Omental fat pad (tissue), 4 donors: ENCODE data around the gene CEP97.

DNA sequence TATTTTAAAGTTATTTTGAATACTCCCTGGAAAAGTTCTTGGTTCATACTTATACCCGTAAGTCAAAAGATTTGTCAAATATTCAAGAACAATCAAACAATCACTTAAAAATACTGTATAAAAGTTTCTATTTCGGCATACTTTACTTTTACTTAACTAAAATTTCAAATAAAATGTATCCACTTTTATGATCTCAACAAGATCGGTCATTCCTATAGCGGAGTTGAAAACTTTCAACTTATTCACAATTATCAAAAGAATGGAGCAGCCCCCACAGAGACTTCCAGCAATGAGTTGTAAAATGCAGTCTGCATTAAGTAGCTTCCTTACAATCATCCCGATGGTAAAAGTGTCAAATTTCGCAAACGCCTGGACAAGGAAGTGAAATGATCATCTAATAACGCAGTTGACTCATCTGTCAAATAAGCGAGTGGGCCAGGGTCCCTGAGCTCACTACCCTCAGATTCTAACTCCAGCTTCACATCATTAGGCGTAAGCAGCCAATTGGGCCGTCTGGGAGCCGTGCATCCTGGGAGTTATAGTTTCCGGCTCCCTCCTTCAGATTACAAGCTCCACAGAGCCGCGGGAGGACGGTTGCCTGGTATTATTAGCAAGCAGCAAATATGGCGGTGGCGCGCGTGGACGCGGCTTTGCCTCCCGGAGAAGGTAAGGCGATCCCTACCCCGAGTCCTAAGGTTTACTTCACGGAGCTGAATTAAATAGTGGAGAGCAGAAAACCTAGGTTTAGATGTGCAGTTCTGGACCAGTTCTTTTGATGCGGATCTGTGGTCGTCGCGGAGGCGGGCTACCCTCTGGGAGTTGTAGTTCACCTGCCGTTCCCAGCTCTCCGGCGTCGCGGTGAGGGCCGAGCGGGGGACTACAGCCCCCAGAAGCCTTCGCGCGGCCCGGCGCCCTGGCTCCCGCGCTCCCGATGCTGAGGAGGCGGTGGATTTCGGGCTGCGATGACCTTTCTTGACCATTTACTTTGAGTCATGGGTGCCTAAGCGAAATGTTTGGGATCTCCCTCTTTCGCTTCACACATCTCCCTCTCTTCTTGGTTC, at the start of gene CEP97:
Gene CEP97, plus strand, starts transcription at position 561 of the 1,061 bp plus-strand sequence.
- PRO-cap = no peak
- RAMPAGE, long total RNA, 4 experiments = start-site peak on the plus strand in 2 of 4 experiments, centred at positions 576 to 584 of the sequence, 16 to 31 reads per replicate

- PRO-cap = no peak
- RAMPAGE, long total RNA, 4 experiments = no peak in any of the 4 experiments
Observed at GRCh38 chr3:101757488-101758839, 21.0 kb upstream of the NXPE3 start.

DNA sequence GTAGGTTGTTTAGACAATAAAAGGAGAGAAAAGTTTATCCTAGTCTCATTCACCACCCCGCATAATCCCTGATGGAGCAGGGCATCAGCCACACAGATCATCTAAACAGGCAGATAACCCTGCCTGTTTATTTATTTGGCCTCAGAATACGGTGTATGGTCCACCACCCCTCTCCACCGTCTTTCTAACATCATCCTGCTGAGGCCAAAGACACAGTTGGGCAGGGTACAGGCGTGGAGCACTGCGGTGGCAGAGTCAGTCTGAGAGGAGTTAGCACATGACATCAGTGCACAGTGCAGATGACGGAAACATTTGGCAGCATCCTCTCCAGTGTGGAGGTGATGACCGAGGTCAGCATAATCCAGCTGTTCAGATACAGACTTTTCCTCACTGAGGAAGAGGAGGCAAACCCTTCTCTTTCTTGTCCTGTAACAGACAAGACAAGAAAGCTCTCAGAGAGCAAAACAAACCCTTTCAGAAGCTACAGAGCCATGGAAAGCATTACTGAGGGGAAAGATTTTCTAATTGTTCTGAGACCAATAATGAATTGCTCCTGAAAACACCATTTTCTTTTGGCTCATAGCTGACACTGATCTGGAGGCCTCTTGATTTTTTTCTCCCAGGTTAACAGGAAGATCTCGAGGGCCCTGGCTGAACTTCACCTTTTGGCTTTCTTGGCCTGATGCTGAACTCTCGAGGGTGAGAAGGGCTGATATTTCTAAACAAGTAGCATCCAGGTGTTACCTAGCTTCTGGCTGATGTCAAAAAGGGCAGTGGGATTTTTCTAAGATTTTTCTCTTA, 20.1 kb upstream of the NFKBIZ start:
- PRO-cap = no peak
- RAMPAGE, long total RNA, 4 experiments = no peak in any of the 4 experiments

DNA sequence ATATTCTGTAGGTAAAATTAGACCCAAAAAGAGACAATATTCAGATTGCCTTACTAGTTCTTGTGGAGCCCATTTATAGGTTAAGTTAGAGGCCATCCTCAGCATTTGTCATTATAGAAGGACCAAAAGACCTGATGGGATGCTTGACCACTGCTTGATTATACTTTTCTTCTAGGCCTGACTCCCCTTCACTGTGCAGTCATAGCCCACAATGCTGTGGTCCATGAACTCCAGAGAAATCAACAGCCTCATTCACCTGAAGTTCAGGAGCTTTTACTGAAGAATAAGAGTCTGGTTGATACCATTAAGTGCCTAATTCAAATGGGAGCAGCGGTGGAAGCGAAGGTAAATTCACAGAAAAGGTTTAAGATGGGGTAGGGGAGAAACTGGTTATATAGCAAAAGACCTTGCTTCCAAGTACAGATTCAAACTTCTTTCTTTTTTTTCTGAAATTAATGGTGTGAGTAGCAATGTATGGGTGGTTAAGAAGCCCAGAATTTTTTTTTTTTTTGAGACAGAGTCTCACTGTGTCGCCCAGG, 6.3 kb downstream of the NFKBIZ start:
- PRO-cap = no peak
- RAMPAGE, long total RNA, 4 experiments = no peak in any of the 4 experiments

- PRO-cap = no peak
- RAMPAGE, long total RNA, 4 experiments = no peak in any of the 4 experiments
Observed at GRCh38 chr3:101860219-101860650, 10.9 kb downstream of the NFKBIZ start.

DNA sequence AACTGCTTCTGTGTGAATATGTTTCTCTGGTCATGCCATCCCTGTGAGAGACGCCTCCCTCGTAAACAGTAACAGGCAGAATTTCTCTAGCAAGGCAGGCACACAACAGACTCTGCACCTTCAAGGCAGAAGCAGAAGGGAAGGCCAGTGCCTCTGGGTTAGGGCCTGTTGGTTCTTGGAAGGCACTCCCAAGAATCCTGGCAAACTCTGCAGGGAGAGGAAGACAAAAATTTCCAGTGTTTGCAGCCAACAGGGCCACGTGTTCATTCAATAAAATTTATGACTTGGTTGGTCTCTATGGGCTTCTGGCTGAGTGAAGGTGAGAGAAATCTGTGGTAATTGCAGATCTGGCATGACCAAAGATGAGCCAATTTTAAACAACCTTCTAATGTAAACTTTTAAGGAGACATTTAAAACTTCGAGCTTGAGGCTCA, 39.4 kb downstream of the NFKBIZ start:
- PRO-cap = no peak
- RAMPAGE, long total RNA, 4 experiments = no peak in any of the 4 experiments

DNA sequence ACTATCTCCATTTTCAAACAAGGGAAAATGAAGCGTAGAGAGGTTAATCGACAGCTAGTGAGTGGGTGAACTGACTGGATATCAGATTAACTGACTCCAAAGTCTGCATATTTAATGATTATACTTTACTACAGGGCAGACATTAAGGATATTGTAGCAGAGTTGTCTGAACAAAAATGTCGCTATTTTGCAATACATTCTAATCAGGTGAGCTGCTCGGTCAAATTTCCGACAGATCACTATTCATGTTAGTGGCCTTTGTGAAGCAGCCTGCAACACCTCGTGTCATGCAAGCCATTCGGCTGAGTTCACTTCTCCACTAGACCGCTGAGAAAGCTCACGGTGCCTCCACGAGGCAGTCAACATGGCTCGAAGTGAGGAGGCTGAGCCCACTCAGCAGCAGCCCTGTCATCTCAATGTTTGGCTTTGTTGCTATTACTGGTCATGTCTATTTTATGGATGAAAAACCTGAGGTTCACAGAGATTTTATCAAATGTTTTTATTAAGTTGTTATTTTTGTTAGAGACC, 264.3 kb downstream of the NFKBIZ start:
- PRO-cap = no peak
- RAMPAGE, long total RNA, 4 experiments = no peak in any of the 4 experiments

DNA sequence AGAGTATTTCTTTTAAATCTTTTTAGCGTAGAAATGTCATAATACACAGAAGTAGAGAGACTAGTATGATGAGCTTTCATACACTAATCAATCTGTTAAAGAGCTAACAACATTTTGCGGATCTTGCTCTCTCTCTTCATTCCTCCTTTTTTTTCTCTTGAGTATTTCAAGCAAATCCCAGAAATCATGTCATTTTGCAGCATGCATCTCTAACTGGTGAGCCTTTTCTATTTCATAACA, 253.7 kb upstream of the ZPLD1 start:
- PRO-cap = no peak
- RAMPAGE, long total RNA, 4 experiments = start-site peak on the minus strand in 1 of 4 experiments, centred at position 127 of the sequence, 8 reads per replicate

GRCh38 chr3:102587081-102587631, 152.3 kb downstream of the ZPLD1 start:
- PRO-cap = no peak
- RAMPAGE, long total RNA, 4 experiments = no peak in any of the 4 experiments

GRCh38 chr3:102670856-102671648, 236.2 kb downstream of the ZPLD1 start:
- PRO-cap = no peak
- RAMPAGE, long total RNA, 4 experiments = no peak in any of the 4 experiments

DNA sequence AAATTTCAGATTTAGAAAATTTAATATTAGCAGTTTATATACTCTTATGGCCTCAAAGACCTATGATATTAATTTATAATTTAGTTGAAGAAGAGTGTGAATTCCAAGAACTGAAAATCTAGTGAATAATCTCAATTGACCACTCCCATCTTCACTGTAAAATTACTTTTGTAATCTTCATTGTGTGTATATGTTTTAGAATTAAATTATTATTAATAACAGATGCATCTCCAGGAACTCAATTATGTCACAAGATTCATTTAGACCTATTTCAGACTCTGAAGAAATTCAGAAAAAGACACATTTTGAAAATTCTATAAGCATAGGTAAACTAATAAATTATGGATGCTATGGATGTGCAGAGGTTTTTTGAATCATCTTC, 860.6 kb downstream of the ZPLD1 start:
- PRO-cap = no peak
- RAMPAGE, long total RNA, 4 experiments = no peak in any of the 4 experiments

DNA sequence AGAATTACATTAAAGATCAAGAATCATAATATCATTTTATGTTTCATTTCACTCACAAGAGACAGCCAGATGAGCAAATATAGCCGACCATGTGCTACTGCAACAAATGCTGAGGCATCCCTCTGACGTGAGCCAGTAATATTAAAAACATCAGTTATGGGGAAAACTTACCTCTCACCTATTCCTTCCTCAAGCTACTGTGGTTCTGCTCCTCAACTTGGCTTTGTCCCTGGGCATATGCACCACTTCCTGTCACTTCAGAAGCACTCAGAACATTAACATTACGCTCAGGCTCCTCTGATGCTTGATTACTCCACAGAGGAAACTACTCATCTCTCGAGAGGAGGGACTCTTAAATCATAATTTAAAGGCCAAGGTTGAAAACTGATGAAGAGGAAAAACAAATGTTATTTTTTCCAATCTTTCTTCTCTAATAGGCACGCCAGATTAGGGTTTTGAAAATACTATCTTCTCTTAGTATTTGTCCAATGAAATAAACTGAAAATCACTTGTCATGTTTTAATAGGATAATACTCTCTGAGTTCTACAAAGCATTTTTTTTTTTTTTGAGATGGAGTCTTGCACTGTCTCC, 456.9 kb upstream of the ALCAM start:
- PRO-cap = no peak
- RAMPAGE, long total RNA, 4 experiments = no peak in any of the 4 experiments

DNA sequence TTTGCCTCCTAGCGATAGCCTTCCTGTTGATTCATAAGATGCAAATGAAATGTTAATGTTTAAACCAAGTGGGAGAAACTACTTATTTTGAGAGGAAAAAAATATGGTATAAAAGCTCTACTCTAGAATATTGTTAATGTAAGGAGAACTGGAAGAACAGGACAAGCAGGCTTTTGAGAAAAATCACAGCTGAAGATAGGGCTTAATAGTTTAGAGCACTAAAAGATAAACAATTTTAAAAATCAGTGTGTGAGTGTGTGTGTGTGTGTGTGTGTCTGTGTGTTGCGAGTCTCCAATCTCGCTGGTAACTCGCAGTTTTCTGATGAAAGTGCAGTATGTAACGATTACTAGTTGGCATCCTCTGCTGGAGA, 1.5 kb upstream of the ALCAM start:
- PRO-cap = no peak
- RAMPAGE, long total RNA, 4 experiments = no peak in any of the 4 experiments

- PRO-cap = no peak
- RAMPAGE, long total RNA, 4 experiments = no peak in any of the 4 experiments
Observed at GRCh38 chr3:105369493-105369820, 2.7 kb downstream of the ALCAM start.

DNA sequence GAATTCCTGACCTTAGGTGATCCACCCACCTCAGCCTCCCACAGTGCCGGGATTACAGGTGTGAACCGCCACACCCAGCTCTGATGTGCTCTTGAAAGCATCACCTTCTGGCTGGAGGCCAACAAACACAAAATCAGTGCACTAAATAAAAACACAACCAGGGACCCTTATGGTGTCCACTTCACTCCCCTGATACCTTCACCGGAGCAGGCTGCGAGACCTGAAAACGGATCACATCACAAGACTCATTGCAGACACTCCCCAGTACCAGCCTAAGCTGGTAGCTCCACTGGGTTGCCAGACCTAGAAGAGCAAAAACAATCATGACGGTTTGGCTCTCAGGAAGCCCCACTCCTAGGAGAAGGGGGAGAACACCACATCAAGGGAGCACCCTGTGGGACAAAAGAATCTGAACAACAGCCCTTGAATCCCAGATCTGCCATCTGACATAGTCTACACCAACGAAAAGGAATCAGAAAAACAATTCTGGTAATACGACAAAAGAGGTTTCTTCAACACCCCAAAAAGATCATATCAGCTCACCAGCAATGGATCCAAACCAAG, 36.5 kb downstream of the ALCAM start:
- PRO-cap = no peak
- RAMPAGE, long total RNA, 4 experiments = no peak in any of the 4 experiments

DNA sequence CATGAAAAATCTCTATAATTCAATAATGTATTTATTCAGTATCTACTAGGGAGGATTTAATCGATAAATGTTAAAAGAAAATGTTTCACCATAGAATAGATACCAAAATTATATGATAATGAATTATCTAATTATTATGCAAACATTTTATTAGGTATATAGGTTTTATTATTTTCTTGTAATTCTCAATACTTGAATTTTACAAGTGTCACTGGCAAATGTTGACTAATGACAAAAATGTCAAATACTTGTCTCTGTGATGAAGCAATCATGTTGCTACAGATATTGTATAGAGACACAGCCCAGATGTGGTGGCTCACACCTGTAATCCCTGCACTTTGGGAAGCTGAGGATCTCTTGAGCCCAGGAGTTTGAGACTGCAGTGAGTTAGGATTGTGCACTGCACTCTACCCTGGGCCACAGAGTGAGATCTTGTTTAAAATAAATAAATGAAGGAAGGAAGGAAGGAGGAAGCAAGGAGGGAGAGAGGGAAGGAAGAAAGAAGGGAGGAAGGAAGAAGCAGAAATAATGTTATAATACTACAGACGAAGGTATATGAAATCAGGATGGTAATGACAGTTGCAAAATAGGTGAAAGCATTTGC, 71.8 kb downstream of the ALCAM start:
- PRO-cap = no peak
- RAMPAGE, long total RNA, 4 experiments = no peak in any of the 4 experiments

DNA sequence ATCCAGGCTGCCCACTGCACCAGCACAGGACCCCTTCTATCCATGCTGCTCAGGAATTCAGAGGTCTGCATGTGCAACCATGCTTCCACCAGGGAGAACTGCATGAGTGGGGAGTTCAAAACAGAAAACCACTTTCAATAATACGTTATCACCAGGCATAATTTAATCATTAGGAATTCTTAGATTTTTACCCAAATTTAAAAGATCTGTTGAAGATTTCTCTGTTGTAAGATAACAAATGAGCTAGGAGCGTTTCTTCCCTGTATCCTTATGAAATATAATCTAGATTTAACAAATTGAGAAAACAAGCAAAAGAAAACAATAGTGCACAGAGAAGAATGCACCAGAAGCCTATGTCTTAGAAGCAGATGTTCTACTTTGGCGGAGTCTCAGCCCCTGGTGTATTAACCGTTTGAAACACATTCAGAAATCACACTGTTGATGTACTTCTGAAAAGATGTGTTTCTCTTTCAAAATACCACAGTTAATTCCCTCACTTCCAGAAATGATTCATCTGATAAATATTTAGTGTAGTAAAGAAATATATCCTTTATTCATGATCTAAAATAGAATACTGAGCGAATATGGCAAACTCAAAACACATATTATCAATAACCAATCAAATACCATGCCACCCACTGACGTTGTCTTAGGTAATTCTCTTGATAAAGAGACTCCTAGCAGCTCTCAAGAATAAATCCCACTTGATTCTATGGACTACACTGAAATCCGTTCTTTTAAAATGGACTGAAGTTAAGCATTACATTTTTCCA, 77.7 kb downstream of the CBLB start:
- PRO-cap = no peak
- RAMPAGE, long total RNA, 4 experiments = no peak in any of the 4 experiments

GRCh38 chr3:105862394-105862818, 6.4 kb downstream of the CBLB start:
- PRO-cap = no peak
- RAMPAGE, long total RNA, 4 experiments = no peak in any of the 4 experiments

- PRO-cap = no peak
- RAMPAGE, long total RNA, 4 experiments = no peak in any of the 4 experiments
Observed at GRCh38 chr3:106176688-106177278, 308.0 kb upstream of the CBLB start.

- PRO-cap = no peak
- RAMPAGE, long total RNA, 4 experiments = no peak in any of the 4 experiments
Observed at GRCh38 chr3:106193504-106193837, 324.7 kb upstream of the CBLB start.